AG09319 (cell line): ENCODE results near the genes PEX6, PTK7, SRF and LRRC73.

DNA sequence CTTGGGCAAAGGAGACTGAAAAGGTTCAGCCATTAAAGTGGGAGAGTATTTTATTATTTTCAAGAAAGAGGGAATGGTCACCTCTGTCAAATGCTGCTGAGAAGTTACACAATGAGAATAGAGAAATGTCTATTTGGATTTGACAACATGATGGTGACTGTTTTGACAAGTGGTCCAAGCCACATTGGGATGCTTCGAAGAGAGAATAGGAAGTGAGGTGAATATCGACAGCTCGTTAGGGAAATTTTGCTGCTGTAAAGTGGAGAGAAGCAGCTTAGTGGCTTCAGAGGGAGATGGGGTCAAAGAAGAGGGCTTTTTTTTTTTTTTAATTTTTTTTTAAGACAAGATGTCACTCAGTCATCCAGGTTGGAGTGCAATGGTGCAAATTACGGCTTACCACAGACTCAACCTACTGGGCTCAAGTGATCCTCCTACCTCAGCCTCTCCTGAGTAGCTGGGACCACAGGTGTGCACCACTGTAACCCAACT is 5.8 kb downstream of the BICRAL start:
- RRBS = no CpG with 5 or more reads among the region's 4 CpGs

DNA sequence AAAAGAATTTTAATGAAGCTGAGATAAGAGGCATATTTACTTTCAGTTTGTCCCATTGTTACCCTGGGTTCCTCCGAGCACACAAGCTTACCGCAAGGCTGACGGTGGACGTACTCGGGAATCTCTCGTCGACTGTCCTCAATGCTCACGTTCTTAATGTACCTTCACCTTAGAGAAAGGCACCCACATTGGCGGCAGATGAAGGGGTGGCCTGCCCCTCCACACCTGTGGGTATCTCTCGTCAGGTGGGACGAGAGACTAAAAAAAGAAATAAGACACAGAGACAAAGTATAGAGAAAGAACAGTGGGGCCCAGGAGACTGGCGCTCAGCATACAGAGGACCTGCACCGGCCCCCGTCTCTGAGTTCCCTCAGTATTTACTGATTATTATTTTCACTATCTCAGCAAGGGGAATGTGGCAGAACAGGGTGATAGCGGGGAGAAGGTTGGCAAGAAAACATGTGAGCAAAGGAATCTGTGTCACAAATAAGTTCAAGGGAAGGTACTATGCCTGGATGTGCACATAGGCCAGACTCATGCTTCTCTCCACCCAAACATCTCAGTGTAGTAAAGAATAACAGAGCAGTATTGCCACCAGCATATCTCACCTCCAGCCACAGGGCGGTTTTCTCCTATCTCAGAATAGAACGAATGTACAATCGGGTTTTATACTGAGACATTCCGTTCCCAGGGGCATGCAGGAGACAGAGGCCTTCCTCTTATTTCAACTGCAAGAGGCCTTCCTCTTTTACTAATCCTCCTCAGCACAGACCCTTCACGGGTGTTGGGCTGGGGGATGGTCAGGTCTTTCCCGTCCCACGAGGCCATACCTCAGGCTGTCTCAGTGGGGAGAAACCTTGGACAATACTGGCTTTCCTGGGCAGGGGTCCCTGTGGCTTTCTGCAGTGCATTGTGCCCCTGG is 12.1 kb upstream of the C6orf226 start:
- RRBS = no CpG with 5 or more reads among the region's 22 CpGs

DNA sequence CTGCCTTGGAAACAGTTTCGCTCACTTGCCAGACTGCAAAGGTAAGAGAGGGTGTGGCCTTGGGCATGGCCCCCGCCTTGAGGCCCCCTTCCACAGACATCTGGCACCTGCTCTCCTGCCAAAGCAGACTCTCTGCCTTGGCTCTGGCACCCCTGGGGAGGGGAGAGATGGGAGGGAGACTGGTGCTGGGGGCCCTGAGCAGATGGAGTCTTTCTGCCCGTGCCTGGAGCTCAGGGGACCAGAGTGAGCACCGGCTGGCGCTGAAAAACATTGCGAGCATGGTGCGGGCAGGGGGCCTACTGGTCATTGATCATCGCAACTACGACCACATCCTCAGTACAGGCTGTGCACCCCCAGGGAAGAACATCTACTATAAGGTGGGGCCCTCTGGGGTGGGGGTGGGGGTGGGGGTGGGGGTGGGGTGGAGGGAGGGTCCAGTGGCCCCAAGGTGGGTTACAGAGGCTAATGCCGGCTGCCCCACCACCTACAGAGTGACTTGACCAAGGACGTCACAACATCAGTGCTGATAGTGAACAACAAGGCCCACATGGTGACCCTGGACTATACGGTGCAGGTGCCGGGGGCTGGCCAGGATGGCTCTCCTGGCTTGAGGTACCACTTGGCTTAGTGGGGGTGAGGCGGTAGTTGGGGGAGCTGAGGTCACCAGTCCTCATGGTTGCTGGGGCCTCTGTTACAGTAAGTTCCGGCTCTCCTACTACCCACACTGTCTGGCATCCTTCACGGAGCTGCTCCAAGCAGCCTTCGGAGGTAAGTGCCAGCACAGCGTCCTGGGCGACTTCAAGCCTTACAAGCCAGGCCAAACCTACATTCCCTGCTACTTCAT is 2.5 kb downstream of the GNMT start:
- RRBS = no CpG with 5 or more reads among the region's 19 CpGs

DNA sequence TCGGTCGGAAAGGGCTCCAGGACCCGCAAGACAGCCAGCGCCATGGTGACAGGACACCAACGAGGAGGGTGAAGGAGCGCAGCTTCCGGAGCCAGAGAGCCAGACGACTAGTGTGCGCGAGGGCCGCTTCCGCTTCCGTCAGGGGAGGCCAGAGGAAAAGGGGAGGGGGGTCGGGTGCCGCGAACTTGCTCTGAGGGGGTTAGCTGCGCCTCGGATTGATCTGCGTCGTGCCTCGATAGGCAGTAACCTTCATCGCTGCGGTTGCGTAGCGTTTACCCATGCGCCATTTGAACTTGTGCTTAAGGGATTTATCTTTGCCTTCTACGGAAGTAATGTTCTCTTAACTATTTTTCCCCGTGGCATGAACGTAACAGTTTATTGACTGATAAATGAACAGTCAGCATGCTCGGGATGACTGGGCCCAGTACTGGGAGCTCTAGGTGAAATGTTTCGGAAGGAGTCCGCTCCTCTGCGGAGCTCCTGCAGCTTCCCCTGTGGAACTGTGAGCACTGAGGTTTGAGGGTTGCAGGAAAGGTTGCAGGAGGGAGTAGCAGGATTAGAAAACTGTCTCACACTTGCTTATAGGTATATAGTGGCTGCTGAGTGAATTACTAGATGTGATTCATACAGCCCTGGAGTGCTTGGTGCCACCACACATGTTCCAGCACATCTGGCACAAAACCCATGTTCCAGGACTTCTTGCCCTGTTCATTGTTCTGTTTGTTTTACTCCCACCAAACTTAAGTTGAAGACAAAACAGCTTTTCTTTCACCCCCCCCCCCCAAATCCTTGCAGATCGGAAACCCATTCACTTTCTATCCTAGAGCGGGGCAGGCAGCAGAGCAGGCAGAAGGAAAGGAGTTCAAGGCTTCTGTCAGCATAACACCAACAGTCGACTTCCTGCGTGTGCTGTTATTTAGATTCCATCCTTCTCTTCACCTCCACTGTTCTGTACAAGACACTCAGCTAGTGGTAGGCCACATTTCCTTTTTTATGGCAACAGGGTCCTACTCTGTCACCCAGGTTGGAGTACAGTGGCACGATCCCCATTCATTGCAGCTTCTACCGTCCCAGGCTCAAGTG is at the start of gene PEX6:
TSS of gene PEX6 (minus strand) at position 75 of the 1,083 bp plus-strand sequence.
- RRBS = no CpG with 5 or more reads among the region's 39 CpGs

- RRBS = no CpG with 5 or more reads among the region's 9 CpGs
Measured at GRCh38 chr6:43029697-43030517, 8.5 kb downstream of the RRP36 start.

DNA sequence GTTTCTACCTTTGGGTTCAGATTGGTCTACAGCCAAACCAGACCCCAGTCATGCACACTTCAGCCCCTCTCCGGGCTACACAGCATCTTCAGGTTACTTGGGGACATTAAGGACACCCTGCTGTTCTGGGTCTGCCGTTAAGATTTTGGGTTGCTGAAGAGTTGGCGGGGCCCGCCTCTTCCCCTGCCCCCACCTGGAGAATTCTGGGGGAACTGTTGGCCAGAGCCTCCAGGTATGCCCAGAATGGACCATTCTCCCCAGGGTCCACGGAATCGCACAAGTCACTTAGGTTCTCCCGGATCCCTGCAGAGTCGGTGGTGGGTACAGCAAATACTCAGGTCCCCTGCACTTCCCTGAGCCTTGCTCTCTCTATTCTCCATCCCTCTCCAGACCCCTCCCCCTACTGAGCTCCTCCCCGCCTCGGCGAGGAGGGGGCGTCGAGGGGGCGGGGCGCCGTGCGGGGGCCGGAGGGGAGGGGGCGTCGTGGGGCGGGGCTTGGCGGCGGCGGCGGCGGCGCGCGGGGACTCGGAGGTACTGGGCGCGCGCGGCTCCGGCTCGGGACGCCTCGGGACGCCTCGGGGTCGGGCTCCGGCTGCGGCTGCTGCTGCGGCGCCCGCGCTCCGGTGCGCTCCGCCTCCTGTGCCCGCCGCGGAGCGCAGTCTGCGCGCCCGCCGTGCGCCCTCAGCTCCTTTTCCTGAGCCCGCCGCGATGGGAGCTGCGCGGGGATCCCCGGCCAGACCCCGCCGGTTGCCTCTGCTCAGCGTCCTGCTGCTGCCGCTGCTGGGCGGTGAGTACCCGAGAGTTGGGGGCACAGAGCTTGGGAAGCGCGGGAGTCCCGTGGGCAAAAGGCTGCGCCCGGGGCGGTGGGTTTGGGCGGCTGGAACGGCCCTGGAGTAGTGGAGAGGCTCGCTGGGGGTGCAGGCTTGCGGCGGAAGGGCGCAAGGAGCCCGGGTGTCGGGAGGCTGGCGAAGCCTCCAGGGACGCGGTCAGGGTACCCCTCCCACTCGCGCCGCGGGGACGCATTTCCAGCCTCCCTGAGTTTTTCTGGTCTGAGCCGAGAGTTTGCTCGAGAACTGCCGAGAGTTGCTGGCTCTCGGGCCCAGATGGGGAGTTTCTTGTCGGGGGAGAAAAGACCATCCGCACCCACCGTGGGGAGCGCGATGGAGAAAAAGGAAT is at the start of gene PTK7:
TSS of gene PTK7 (plus strand) at position 534 of the 1,176 bp plus-strand sequence.
- RRBS = under 1% methylated on average over 27 of the region's 102 CpGs

DNA sequence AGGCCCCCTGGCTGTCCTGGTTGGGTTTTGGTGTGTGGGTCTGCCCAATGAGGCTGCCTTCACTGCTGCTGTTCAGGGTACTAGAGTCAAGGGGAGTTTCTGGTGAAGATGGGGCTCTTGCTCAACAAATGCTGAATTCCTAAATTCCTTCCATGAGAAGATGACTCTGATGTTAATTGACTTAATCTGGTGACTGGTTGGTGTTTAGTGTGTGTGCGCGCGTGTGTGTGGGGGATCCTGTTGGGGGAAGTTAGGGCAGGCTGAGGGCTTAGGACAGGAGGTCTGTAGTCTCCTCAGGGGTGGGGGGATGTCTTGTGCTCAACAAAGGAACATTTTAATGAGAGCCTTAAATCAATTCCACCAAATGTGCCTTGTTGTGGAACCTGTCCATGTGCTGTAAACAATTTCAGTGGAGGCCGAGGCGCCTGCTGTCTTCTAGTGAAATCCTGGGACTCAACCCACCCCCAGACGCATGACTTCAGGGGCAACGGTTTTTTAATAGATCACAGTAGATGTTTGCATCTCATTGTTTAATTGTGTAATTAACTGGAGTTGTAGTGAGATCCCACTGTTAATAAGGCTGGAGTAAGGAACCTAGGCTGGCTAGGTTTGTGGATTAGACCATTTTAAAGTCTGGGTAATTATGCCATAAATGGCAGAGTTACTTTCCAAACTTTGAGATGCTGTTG is 2.1 kb downstream of the PTK7 start:
- RRBS = no CpG with 5 or more reads among the region's 7 CpGs

GRCh38 chr6:43170618-43171743 is at the start of gene SRF:
TSS of gene SRF (plus strand) at chr6:43171269.
- RRBS = 1% methylated on average over 27 of the region's 99 CpGs

DNA sequence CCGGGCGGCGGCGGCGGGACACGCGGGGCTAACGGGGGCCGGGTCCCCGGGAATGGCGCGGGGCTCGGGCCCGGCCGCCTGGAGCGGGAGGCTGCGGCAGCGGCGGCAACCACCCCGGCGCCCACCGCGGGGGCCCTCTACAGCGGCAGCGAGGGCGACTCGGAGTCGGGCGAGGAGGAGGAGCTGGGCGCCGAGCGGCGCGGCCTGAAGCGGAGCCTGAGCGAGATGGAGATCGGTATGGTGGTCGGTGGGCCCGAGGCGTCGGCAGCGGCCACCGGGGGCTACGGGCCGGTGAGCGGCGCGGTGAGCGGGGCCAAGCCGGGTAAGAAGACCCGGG is 643 bp downstream of the SRF start:
- RRBS = 3% methylated on average over 17 of the region's 51 CpGs

DNA sequence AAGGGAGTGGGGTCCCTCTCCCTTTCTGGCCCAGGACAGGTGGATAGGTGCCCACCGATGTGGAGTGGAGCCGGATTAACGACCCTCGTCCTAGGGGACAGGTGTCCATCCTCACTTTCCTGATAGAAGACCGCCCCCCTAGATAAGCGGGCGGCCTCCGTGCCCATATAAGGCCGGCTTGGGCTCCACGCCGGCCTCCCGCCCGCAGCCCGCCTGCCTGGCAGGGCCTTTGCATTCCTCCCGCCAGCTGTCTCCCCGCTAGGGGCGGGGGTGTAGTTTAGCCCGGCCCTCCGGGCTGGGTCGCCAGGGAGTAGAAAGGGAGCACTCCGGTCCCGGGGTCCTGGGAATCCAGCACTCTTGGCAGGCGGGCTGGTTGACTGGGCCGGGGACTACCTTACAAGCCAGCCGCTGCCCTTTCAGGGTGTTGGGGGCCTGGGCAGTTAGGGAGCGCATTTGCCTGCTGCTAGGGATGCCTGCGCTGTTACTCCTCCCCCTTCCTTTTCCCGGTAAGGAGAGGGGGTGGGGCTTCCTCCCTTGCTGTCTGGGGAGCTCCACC is 3.2 kb downstream of the SRF start:
- RRBS = under 1% methylated on average over 11 of the region's 28 CpGs

- RRBS = no CpG with 5 or more reads among the region's 16 CpGs
Measured at GRCh38 chr6:43178936-43179503, 3.0 kb upstream of the CUL9 start.

DNA sequence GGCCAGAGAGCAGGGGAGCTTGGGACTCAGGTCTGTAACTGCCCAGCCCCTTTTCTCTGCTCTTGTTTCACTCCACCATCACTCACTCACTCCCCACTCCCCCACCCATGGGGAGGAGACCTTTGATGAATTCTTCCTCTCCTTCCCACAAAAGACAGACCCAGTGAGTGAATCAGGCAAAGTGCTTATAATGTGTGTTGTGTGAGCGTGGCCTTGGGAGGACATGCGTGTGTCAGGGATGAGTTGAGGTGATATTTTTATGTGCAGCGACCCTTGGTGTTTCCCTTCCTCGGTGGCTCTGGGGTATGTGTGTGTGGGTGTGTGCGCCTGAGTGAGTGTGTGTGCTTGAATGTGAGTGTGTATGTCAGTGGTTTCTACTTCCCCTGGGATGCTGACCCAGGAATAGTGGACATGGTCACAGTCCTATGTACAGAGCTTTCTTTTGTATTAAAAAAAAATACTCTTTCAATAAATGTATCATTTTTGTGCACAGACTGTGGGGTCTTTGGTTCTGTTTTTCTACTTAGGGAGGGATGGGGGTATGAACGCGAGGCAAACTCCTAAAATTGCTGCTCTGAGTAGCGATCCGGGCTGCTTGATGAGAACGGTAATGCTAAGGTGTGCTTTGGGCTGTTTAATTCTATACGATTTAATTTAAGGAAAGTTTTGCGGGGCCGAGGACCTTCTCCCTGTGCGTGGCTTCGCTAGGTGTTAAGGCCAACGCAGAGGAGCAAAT is 815 bp upstream of the CUL9 start:
- RRBS = no CpG with 5 or more reads among the region's 16 CpGs

DNA sequence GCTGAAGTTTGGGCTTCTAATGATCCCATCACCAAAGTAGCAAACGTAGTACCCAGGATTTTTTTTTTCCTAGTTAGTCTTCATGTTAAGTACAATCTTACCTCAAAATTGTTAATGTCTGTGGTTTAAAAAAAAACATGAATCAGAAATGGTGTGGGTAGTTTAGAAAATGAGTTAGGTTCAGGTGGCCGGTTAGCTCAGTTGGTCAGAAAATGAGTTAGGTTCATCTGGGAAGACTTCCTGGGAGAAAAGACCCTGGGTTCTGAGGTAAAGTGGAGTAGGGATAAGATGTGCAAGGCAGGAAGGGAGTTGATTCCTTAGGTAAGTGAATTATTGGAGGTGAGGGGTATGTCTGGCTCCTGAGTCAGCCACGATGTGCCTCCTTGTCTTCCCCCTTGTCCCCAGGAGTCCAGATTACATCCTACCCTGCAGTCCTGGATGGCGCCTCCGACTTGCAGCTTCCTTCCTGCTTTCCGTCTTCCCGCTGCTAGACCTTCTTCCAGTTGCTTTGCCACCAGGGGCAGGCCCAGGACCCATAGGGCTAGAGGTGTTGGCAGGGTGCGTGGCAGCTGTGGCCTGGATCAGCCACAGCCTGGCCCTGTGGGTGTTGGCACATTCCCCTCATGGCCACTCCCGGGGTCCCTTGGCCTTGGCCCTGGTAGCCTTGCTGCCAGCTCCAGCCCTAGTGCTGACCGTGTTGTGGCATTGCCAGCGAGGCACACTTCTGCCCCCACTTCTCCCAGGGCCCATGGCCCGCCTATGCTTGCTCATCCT is 4.6 kb downstream of the ABCC10 start:
- RRBS = no CpG with 5 or more reads among the region's 12 CpGs

DNA sequence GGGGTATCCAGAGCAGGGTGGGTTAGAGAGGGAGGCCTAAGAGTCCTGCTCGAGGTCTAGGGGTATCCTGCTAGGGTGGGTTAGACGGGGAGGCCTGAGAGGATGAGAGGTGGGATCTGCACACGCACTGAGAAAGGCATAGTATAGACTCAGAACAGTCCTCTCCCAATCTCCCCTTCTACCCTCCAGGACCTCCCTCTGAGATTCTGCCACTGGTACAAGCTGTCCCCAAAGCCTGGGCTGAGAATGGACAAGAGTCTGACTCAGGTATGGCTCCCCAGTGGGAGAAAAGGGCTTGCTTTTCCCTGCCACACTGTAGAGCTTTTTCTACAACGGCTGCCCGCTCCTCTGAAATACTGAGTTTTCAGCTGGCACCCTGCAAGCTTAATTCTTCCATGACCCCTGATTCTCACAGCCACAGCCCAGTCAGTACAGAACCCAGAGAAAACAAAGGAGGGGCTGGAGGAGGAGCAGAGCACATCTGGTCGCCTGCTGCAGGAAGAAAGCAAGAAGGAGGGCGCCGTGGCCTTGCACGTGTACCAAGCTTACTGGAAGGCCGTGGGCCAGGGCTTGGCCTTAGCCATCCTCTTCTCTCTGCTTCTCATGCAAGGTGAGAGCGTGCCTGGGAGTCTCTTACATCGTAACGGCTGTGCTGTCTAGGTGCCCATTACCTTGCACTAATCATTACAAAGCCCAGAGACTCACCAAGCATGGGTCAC is 11.4 kb downstream of the DLK2 start:
- RRBS = no CpG with 5 or more reads among the region's 13 CpGs

GRCh38 chr6:43454554-43454859 is 841 bp downstream of the DLK2 start:
- RRBS = 1% methylated on average over 14 of the region's 26 CpGs

GRCh38 chr6:43496306-43497136 is 13.6 kb downstream of the LRRC73 start:
- RRBS = 31% methylated on average over 2 of the region's 19 CpGs

DNA sequence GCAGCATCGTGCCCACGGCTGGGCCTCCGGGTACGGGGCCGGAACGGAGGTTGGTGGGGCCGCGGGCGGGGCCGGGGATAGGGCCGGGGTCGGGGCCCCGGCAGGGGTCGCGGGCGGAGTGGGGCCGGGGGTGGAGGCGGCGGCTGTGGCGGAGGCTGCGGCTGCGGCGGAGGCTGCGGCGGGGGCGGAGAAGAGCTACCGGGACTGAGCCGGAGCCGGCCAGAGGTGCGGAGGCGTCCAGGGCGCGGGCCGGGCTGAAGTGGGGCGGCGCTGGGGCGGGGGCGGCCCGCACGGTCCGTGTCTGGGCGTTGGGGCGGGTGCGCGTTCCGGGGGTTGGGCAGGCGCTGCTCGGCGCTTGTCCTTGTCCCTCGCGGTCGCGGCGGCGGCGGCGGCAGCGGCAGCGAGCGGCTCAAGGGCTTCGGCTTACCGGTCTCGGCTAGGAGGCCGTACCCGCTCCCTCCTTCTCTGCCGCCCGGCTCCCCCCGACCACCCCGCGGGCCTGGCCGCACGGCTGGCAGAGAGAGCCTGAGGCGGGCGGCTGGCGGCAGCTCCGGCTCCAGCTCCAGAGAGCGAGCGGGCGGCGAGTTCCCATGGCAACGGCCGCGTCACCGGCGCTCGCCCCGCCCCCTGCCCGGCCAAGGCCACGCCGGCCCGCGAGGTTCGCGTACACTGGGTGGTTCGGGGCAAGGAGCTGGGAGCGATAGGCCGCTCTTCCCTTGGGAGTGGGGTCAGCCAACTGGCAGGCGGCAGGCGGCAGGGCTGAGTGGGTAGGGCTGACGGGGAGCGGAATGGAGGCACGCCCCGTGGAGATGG is at the start of gene LRRC73:
TSS of gene LRRC73 (minus strand) at position 568 of the 813 bp plus-strand sequence.
- RRBS = 1% methylated on average over 46 of the region's 103 CpGs

GRCh38 chr6:43515474-43516255 is 1.1 kb downstream of the YIPF3 start:
- RRBS = no CpG with 5 or more reads among the region's 15 CpGs

- RRBS = no CpG with 5 or more reads among the region's 3 CpGs
Measured at GRCh38 chr6:43683158-43683457, 4.5 kb downstream of the MRPS18A start.

- RRBS = no CpG with 5 or more reads among the region's 4 CpGs
Measured at GRCh38 chr6:43709817-43710178, 22.2 kb upstream of the MRPS18A start.